CD14-positive monocyte (primary cell): ENCODE measurements around a stretch of chr2.

DNA sequence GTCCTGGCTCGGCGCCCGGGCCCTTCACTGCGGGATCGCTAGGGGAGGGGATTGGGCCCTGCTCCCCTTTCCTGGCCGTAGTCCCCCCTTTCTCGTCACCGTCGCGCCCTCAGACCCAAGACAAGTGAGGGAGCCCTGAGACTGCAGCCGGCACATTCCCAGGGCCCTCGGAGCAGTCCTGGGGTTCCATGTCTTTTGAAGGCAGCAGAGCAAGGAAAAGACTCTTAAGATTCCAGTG lies 2.0 kb downstream of the EPAS1 start:
- CAGE, long polyA plus RNA: no peak

DNA sequence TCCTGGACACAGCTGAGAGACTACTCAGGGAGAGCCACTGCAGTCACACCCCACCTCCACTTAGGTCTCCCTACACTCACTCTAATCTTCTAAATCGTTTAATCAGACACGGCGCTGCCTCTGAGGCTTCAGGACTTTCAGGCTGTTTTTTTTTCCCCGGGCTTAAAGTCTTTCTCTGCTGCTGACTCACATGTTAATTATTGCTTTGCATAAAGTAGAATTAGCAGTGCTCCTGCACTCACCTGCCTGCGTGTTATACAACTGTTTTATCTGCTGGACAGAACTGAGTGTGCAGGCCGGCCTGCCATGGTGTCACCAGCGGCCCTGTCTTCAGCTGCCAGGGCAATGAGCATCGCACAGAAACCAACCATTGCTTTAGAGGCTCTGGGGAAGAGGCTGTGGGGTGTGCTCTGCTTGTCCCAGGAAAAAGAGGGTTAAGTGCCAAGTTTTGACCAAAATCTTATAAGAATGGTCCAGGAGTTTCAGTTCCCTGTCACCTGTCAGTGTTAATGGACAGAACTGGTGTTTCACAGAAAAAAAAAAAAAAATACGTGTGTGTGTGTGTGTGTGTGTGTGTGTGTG lies 34.6 kb downstream of the EPAS1 start:
- CAGE, long polyA plus RNA: no peak

DNA sequence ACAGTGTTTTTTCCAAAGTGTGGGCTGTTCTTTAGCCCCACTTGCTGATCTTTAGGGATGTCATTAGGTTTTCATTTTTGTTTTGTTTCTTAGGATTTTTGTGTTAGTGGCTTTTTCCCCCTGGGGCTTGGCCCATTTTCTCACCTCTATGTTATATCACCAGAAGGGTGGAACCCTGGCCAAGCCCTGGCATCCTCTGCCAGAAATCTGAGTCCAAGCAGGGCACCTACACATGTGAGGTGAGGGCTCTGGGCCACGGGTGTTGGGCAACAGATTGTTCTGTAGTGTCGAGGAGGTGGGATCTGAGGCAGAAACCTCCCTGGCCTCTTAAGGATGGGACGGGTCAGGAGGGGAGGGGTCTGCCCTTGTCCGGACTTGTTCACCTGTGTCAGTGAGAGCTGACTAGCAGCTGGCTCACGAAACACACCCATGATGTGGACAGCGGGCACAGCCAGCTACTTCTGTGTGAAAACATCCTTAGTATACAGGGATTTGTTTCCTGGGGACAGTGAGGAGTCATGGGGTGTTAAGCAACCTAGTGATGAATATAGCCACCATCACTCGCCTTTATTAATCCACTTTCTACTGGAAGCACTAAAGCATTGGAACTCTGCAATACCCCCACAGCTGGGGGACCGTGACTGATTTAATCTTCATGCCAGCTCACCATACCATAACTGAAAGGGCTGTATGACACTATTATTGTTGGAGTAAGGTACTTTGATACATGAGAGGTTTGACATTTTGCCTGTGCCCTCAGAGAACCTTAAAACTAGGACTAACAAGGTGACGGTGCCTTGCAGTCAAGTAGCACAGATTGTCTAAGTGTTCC lies 35.6 kb downstream of the EPAS1 start:
- CAGE, long polyA plus RNA: no peak

DNA sequence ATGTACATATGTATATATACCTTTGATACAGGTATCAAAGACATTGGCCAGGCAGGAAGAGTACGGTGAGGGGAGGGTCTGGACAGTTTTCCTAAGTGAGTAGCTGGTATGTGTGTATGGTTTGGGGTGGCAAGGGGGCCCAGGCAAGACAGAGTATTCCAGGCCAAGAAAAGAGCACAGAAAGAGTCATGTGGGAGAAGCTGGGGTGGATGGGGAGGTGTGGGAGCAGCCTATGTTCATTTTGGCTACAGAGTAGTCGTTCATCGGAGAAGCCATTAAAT lies 18.8 kb upstream of the ATP6V1E2 start:
- CAGE, long polyA plus RNA: no peak

- CAGE, long polyA plus RNA: no peak
Measured at GRCh38 chr2:46617364-46617510, 222 bp downstream of the CRIPT start.

GRCh38 chr2:46642008-46642991 lies 25.3 kb downstream of the CRIPT start:
- CAGE, long polyA plus RNA: no peak

DNA sequence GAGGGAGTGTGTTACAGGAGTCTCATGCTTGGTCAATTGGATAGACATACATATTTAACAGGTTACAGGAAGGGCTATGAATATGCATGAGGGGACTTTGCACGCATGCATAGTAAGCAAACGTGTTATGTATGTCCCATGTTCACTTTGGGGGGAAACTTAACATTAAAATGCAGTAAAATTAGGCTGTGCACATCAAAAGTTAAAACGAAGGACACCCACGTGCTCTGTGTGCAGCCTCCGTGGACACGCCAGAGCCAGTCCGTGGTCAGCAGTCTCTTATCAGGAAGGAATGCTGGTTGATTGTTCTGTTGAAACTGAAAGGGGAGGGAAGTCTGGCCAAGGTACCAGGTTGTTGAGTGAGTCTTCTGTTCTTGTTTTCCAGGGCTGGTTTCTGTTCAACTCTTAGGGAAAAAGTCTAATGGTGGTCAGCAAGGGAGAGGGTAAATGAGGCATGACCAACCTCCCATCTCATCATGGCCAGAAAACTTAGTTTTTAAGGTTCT lies 94.6 kb downstream of the SOCS5 start:
- CAGE, long polyA plus RNA: no peak

DNA sequence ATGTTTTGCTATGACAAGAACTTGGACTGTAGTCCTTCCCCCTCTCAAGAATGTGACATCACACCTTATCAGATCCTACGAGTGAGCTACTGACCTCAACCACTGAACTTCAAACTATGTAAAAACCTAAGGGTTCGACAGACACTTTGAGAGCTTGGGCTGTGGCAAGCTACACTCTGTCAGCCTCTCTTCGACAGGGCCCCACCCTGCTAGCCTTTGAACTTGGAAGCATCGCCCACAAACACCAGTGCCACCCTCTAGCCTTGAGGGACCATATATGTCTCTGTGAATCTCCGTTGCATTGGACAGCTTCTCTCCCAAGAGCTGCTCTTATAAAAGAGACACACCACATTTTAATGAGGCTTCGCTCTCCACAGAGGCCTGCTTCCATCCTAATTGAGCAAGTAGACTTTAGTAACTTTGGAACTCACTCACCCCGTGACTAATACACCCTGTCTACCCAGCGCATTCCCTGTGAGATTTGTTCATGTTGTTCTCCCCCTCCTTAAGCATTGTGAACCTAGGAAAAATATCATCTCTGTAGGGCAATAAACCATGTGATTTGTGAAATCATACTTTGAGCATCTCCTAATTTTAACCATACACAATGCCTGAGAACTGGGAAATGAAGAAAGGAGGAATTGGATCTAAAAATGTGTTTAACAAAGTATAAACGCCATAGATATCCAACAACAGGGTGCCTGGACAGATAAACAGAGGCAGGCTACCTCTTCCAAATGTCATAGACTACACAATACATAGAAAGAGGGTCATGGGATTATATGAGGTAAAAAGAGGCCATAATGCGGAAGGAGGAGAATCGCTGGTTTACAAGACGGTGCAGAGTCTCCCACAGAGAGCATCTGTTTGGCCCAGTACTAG lies 56.9 kb downstream of the MCFD2 start:
- CAGE, long polyA plus RNA: no peak

DNA sequence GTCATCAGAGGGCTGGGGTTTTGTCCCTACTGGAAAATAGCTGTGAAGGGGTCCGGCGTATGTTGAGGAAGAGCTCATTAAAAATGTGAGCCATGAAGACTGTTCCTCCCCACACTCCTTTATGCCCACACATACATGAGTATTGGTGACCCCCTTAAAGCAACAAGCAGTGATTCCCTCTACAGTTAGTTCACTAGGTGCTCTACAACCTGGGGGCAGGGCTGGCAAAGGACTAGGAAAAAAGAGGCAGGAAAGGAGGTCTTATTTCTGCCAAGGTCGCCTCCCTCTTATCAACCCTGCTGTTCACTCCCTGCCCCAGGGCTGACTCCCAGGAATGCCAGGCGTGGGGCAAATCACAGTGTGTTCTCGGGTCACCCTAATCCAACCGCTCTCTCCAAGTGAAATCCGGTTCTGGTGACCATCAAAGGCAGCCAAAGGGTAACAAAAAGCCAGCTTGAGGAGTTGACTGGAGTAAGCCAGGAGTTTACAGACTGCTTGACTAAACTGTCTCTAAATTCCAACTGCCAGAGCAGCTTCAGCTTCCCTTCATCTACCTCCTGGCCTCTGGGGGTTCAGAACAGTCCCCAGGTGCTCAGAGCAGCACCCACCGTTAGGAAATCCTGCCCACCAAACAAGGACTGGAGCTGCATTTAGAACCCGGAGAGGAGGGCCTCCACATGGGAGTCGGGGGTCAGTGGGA lies 1.5 kb upstream of the TTC7A start:
- CAGE, long polyA plus RNA: no peak

DNA sequence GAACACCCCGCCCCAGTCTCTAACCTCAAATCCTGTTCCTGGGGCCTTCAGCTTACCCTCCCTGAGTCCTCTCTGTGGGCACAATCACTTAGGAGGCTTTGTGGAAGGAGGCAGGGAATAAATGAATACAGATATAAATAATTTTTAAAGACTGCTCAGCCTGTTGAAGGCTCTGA lies 1.2 kb downstream of the TTC7A start:
- CAGE, long polyA plus RNA: no peak

- CAGE, long polyA plus RNA: no peak
Measured at GRCh38 chr2:46995645-46996251, 54.7 kb downstream of the TTC7A start.

GRCh38 chr2:47056179-47057147 lies 98.6 kb downstream of the STPG4 start:
- CAGE, long polyA plus RNA: no peak

DNA sequence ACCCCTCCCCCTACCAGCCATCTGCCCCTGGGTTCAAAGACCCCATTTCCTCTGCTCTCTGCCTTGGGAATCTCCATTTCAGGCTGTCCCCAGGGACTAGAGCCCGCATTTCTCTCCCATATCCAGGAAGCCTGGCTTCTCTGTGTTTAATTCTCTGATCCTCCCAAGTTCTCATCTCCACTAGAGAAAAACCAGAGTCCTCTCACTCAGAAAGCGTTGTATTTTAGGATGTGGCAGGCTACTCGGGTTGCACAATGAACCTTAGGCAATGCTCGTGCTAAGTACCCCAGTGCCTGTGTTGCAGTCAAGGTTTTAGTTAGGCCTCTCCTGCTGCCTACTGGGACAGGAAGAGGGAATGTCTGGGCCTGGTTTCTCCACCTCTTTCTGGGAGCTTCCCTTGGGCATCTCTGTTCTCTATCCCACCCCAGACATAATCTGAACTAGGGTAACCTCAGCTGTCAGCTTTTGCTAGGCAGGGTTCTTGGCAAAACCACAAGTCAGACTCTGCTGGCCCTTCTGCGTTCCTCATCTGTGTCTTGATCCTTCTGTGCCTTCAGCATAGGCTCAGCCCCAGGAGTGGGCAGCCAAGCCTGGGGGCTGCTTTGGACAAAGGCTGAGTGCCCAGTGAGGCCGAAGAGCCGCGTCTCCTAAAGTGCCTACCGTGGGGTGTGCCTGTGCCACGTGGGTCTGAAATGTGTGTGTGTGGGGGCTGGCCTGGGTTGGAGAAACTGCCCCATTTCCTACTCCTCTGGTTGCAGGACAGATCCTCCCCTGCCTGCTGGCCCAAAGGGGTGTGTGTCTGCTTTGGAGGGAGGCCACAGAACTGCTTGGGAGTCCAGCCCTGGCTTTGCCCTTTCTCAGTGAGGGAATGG lies 96.8 kb downstream of the STPG4 start:
- CAGE, long polyA plus RNA: no peak

GRCh38 chr2:47157237-47158106 lies 2.4 kb upstream of the STPG4 start:
- CAGE, long polyA plus RNA: no peak

GRCh38 chr2:47174974-47175092 lies 1.5 kb downstream of the CALM2 start:
- CAGE, long polyA plus RNA: no peak

DNA sequence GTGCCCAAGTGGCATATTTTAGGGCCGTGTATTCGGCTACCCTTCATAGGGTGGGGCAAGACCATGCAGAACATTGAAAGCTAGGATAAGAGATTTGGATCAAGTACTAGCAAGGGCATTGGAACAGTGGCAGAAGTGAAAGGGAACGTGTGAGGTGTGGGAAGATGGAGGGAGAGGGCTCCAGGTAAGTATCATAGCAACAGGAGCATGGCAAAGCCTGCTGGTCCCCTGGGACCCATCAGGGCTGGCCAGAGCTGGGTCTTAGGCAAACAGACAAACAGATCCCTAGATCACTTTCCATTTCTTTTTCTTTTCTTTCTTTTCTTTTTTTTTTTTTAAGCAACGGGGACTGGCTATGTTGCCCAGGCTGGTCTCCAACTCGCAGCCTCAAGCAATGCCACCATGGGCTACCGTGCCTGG lies 95.2 kb upstream of the CALM2 start:
- CAGE, long polyA plus RNA: no peak

DNA sequence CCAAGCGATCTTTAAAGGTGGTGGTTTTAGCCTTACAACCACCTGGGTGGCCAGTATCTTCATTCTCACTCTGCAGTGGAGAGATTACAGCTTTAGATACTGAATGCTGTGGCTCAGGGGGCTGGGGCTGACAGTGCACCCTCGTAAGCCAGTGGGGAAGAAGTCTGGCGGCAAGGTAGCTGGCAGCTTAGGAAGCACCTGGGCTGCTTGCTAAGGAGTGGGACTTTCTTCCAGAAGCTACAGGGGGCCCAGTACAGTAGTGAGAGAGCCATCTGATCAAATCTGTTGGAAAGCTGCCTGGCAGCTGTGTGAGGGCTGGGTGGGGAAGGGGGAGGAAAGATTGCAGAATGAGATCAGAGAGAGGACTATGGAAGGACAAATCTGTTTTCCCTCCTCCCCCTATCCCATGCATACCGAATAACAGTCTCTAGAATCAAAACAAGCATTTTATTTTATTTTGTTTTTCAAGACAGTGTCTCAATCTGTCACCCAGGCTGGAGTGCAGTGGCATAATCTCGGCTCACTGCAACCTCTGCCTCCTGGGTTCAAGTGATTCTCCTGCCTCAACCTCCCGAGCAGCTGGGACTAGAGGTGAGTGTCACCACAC lies 47.4 kb upstream of the EPCAM start:
- CAGE, long polyA plus RNA: no peak

DNA sequence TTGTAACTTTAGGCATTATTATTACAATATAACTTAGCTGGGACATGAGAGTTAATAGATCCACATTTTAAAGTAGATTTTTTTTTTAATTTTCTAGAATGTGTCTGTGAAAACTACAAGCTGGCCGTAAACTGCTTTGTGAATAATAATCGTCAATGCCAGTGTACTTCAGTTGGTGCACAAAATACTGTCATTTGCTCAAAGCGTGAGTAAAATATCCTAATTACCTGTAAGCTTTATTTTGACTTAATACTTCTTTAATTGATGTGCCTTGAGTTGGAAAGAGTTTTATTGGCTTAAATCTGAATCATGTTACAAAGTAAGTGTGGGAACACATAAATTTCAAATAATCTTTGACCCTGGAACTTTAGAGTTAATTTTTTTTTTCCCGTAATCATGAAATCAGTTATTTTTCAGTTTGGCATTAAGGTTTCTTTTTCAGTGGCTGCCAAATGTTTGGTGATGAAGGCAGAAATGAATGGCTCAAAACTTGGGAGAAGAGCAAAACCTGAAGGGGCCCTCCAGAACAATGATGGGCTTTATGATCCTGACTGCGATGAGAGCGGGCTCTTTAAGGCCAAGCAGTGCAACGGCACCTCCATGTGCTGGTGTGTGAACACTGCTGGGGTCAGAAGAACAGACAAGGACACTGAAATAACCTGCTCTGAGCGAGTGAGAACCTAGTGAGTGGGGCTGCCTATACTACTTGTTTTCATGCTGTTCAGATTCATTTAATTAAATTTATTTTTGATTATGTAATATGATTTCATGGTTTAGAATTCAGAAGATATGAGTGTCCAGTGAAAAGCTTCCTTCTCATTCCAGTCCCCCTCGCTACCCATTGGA lies 4.5 kb downstream of the EPCAM start:
- CAGE, long polyA plus RNA: no peak

GRCh38 chr2:47654520-47655783 lies 84.2 kb upstream of the KCNK12 start:
- CAGE, long polyA plus RNA: no peak

DNA sequence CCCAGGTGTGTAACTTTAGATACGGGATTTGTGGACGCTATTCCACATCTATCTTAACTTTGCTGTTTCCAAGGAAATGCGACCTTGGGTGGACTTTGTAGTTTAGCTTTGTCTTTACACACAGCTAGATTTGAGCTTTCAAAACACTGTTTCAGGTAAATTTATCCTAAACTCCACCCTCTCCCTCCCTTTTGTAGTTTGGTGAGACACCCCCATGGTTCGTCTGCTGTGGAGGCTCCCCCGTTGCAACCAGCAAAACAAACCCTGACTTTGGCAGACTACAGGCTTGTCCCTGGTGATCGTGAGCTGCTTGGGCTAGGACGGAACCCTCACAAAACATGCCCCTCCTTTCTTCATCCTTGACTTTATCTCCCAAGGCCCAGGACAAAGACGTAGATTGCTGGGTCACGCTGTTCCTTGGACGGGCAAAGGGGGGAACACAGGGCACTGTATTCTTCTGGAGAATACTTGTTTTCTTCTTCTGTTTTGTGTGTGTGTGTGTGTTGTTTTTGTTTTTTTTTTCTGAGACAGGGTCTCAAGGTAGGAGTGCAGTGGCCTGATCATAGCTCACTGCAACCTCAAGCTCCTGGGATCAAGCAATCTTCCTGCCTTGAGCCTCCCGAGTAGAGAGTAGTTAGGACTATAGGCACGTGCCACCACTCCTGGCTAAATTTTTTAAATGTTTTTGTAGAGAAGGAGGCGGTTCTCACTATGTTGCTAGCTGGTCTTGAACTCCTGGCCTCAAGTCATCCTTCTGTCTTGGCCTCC lies 5.3 kb upstream of the MSH6 start:
- CAGE, long polyA plus RNA: no peak